HT1080 (cell line): ENCODE measurements around the gene FAM209A.

DNA sequence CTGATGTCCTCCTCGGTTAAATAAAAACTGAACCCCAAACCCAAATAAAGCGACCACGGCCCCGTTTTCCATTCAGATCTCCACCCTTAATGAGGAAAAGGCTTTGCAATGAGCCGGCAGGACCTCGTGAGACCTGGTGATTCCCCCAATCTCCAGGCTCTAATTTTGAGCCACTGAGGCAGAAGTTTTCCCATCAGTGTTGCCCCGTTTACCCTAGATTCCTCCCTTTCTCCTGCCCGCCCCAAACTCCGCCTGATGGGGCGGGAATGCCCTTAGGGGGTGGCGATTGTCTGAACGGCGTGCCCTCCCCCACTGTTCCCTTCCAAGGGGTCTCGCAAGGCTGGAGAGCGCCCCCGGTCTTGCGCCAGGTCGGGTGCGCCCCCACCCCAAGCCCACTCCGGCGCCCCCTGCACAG, 549 bp downstream of the ZFP64 start:
RAMPAGE:
- cytosol, long total RNA: no peak
- long total RNA: no peak
- nucleus, long total RNA: no peak

DNA sequence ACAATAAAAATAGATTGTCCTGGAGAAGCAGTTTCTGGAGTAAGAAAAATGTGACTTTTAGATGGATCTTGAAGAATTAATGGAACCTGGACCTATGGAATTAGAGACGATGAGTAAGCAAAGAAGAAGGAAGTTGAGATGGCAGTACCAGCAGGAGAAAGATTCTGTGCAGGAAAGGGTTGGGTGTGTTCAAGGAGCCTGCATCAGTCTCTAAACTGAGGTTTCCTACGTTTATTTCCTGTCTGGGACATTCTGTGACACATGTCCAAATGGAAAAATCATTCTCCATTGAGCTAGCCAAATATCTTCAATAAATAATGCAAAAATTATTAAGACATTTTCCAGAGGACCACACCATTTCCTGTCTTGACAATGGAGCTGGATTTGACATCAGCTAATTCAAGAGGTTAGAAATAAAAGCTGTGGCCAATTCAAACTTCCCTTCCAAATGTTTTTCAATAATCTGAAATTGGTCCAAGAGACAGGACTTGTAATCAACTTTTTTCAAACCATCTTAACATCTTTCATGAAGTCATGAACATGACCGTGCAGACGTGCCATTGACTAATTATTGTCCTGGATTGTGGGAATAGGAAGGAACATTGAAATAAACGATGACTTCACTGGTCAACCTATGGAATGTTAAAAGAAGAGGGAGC, 198.3 kb downstream of the ZNF217 start:
RAMPAGE:
- cytosol, long total RNA: no peak
- long total RNA: no peak
- nucleus, long total RNA: no peak

DNA sequence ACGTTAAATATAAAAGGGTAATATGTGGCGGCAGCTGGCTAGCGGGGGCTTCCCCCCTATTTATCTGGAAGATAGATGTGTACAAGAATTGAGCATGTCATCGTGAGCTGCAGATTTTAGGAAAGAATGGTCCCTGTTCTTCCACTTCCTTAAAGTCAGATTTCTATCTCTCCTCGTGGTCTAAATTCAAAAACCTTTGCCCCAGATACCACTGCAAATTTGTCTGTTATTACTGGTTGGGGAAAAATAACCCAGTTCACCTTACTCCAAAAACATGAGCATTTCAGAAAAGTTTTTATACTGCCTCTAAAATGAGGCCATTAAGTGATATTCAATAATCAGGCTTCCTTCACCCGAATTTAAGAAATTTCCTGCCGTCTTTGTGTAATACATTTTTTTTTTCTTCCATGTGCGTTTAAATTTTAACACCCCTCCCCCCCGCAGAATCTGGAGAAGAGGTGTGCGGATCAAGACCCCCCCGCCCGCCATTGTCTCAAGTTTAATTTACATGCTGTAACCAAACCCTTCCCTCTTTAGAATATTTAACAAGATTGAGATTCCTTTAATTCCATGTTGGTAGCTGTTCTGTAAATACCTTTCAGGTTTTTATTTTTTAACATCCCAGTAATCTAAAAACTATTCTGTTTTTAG, 4.0 kb downstream of the ZNF217 start:
RAMPAGE:
- cytosol, long total RNA: no peak
- long total RNA: no peak
- nucleus, long total RNA: no peak

DNA sequence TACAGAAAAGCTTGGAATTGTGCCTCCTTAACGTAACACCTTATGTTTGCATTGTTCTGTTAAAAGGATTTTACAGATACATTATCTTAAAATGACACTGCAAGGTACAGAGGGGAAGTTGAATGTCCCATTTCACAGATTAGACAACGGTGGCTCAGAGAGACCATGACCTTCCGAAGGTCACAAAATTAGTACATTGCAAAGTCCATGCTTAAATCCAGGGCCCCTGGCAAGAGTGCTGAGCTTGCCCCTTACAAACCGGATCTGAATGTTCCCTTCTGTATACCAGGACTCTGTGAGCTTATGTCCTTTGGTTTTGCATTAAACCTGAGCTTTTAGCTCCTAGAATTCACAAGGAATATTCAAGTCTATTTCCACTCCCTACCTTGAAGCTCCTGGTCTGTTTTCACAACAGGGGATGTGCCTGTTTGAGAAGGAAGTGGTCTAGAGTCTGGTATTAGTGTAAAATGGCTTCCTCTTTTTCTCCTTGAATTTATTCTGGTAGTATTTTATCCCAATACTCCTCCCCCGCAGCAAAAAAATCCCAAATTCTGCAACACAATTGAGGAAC, 28.9 kb upstream of the ZNF217 start:
RAMPAGE:
- cytosol, long total RNA: no peak
- long total RNA: no peak
- nucleus, long total RNA: no peak

RAMPAGE:
- cytosol, long total RNA: no peak
- long total RNA: no peak
- nucleus, long total RNA: no peak
Measured at GRCh38 chr20:53677146-53678007, 83.7 kb upstream of the ZNF217 start.

GRCh38 chr20:53790846-53791410, 197.3 kb upstream of the ZNF217 start:
RAMPAGE:
- cytosol, long total RNA: no peak
- long total RNA: no peak
- nucleus, long total RNA: no peak

GRCh38 chr20:53835409-53836082, 234.8 kb downstream of the BCAS1 start:
RAMPAGE:
- cytosol, long total RNA: no peak
- long total RNA: no peak
- nucleus, long total RNA: no peak

RAMPAGE:
- cytosol, long total RNA: no peak
- long total RNA: no peak
- nucleus, long total RNA: no peak
Measured at GRCh38 chr20:53847006-53847500, 223.3 kb downstream of the BCAS1 start.

RAMPAGE:
- cytosol, long total RNA: no peak
- long total RNA: no peak
- nucleus, long total RNA: no peak
Measured at GRCh38 chr20:53905115-53905952, 165.1 kb downstream of the BCAS1 start.

GRCh38 chr20:53921288-53921985, 149.0 kb downstream of the BCAS1 start:
RAMPAGE:
- cytosol, long total RNA: no peak
- long total RNA: no peak
- nucleus, long total RNA: no peak

DNA sequence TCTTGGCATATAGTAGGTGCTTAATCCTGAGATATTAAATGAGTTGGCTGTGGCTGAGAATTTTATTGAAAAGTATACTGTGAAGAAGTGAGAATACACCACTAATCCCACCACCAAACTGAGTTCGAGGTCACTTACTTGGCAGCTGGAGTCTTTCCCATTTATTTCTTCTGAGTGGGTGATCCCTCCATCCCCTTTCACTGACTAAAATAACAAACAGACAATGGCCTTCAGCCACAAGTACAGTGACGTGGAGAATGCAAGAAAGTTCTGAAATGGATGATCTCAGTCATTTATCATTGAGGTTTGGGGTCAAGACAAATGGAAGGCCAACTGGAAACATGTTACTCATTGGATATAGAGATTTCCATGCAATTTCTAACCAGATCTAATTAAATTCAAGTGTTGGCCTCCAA, 113.1 kb downstream of the BCAS1 start:
RAMPAGE:
- cytosol, long total RNA: no peak
- long total RNA: no peak
- nucleus, long total RNA: no peak

DNA sequence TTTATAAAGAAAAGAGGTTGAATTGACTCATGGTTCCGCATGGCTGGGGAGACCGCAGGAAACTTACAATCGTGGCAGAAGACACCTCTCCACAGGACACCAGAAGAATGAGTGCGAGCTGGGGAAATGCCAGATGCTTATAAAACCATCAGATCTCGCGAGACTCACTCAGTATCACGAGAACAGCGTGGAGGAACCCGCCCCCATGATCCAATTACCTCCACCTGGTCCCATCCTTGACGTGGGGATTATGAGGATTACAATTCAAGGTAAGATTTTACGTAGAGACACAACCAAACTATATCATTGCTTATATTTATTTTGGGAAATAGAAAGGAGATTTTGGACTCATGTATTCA, 11.5 kb downstream of the BCAS1 start:
RAMPAGE:
- cytosol, long total RNA: no peak
- long total RNA: no peak
- nucleus, long total RNA: no peak

DNA sequence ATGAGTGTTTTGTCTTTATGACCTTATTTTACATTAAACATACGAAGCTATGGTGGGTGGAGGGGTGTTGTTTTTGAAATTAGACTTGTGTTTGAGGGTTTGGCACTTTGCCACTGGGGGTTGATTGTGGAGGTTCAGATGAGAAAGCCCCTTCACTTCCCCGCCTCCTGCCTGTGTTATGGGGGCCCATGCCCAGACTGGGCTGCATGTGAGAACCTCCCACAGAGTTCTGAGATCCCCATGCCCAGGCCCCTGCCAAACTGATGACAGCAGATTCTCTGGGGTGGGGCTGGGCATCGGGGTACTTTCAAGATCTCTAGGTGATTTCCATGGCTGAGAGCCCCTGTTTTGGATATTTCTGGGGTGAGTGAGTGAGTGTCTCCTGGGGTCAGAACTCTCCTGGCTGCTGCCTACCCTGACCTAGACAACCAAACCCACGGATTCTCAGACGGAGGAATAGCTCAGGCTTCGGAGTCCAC, 6.4 kb downstream of the BCAS1 start:
RAMPAGE:
- cytosol, long total RNA: no peak
- long total RNA: no peak
- nucleus, long total RNA: no peak

DNA sequence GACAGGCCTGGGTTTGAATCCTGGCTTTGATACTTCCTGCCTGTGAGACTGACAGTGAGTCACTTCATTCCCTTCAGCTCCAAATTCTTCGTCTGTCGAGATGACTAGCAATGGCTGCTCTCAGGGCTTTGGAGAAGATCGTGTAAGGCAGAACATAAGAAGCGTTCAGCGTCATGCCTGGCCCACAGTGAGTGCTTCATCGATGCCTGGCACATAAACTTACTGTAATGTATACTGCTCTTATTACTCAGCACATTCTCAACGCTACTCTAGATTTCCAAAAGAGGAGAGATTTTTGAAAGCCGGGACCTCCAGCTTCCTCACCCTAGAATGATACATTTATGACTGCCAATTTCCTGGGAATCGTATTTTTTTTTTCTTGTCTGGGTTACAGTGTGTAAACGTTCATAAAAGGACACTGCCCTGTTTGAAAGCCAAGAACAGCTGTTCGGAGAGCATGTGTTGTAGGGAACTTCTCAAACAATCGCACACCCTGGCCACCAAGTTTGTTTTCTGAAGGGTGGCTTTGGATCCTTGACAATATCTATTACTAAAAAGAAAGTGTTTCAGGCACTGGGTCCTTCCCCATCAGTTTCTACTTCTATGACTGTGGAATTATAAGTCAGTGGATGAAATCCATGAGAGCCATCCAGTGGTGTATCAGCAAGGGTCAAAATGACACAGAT, 16.3 kb upstream of the BCAS1 start:
RAMPAGE:
- cytosol, long total RNA: no peak
- long total RNA: no peak
- nucleus, long total RNA: no peak

RAMPAGE:
- cytosol, long total RNA: no peak
- long total RNA: no peak
- nucleus, long total RNA: no peak
Measured at GRCh38 chr20:54133356-54133918, 40.3 kb downstream of the CYP24A1 start.

DNA sequence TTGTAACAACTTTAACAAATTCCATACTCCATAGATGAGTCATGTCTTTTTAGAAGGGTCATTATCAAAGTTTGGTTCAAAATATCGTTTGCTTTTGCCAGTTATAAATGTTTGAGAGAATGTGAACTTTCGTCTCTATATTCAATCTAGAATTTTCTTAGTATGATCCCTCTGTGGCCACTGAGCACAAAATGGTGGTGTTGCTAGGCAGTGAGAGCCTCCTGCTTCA, 125.1 kb upstream of the DOK5 start:
RAMPAGE:
- cytosol, long total RNA: no peak
- long total RNA: no peak
- nucleus, long total RNA: no peak

RAMPAGE:
- cytosol, long total RNA: no peak
- long total RNA: no peak
- nucleus, long total RNA: no peak
Measured at GRCh38 chr20:55094259-55094741, 618.9 kb downstream of the DOK5 start.

GRCh38 chr20:56524350-56524974, at the start of gene FAM209A:
TSS of gene FAM209A (plus strand) at chr20:56524744.
RAMPAGE:
- cytosol, long total RNA: no peak
- long total RNA: no peak
- nucleus, long total RNA: no peak

DNA sequence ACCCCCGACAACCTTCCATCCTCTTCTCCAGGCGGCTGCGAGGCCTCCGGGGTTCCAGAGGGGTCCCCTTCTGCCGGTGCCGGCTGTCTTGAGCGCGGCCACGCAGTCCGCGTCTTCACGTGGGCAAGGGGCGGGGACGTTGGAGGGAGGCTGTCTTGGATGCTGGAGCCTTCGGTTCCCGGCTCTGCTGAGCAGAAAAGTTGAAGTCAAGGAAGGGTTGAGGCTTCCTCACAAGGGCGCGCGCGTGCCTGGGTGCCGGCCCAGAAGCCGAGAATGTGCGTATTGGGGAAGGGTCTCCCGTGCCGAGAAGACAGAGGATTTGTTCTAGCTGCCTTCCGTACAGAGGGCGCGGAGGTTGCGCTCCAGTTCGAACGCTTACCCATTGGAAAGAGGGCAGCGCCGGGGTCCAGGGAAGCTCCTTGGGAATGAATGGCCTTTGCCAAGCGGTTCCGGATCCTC, 2.3 kb upstream of the TFAP2C start:
RAMPAGE:
- cytosol, long total RNA: no peak
- long total RNA: no peak
- nucleus, long total RNA: no peak

RAMPAGE:
- cytosol, long total RNA: no peak
- long total RNA: no peak
- nucleus, long total RNA: no peak
Measured at GRCh38 chr20:56629847-56630843, 1.0 kb downstream of the TFAP2C start.